Neural crest cell (in vitro differentiated cells): ENCODE data around the genes TM7SF3, MED21 and TSPAN11.

- PRO-cap, result bidirectional peak, plus-strand start at chr12:27014520, minus-strand start at chr12:27014351
Measured at GRCh38 chr12:27013849-27014726, at the start of gene TM7SF3. Gene TM7SF3, minus strand, starts transcription at chr12:27014384.

DNA sequence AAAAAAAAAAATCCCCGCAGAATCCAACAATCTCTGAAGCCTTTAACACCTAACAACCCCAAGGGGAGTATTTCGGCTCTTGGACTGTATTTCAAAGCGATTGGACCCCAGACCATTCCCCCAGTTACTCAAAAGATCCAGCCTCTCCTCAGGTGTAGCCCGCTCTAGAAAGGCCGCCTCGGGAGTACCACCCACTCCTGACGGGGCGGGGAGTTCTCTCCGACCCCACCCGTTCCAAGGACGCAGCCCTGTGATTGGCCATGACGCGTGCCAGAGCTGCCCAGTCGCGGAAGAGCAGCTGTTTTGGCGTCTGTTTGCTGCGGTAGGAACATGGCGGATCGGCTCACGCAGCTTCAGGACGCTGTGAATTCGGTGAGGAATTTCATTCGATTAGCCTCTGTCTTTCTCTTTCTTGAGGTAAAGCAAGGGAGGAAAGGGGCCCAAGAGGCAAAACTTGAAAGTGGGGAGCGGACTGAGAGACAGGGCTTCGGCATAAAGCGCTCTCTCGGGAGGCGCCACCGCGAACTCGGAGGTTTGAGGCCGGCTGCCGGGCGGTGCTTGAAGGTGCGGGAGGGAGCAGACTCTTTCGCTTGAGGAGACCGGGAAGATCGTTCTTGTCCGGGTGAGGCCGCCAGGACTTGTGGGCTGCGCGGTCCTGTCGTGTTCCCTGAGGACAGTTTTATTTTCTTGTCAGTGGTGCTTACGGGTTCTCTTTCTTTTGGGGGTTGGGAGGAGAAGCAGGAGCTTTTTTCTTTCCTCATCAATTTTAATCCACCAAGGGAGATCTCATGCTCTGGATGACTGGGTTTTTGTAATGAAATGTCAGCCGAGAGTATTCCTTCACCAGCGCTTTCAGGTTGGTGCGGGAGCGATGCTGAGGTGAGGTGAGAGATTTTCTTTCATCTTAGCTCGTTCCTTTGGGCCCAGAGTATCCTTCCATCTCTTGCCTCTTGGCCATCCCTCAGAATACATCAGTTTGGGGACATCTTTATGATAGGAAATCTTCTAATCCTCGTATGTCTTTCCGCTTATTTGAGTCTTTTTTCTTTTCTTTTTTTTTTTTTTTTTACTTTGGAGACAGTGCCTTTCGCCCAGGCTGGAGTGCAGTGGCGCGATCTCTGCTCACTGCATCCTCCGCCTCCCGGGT is at the start of gene MED21:
MED21 (plus strand) TSS at position 309 of the 1,147 bp plus-strand sequence.
- PRO-cap, result bidirectional peak, plus-strand start at position 313 of the sequence, minus-strand start at position 182 of the sequence

DNA sequence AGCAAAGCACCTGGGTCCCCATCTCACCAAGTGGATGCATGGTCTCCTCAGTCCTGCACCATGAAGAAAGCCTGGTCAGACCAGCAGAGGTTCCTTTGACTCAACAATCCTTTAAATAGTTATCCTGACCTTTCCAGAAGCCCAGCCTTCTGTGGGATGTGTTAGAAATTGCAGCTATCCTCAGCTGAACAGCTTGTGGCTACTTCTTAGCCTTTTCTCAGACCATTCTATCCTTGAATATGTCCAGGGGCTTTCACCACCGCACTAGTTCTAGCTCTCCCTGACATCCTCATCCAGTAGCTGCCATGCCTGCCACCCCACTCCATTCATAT is 57.6 kb upstream of the STK38L start:
- PRO-cap, result no peak

GRCh38 chr12:27214102-27214863 is 29.8 kb upstream of the STK38L start:
- PRO-cap, result no peak

- PRO-cap, result no peak
Measured at GRCh38 chr12:27272080-27273379, 28.4 kb downstream of the STK38L start.

GRCh38 chr12:27525293-27525948 is 1.4 kb downstream of the PPFIBP1 start:
- PRO-cap, result no peak

DNA sequence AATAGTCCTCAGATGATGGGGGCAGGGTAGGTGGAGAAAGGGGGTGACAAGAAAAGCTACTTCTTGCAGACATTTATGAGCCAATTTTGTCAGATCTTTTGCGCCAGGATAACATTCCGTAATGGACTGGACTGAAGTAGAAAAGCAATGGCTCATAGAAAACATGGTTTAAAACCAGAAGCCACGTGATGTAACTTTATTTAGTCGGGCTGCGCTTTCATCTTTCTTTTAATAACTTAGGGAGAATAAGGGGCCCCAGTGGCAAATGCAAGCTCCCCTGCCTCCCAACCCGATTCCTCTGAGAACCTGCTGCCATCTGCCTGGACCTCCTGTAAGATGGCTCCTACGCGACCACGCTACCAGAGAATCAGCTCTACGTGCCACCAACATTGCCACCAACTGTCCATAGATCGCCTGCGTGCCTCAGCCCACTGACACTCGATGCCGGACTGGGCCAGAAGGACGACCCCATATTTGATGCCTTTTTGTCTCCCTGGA is 794 bp upstream of the KLHL42 start:
- PRO-cap, result bidirectional peak, plus-strand start at position 434 of the sequence, minus-strand start at position 338 of the sequence

DNA sequence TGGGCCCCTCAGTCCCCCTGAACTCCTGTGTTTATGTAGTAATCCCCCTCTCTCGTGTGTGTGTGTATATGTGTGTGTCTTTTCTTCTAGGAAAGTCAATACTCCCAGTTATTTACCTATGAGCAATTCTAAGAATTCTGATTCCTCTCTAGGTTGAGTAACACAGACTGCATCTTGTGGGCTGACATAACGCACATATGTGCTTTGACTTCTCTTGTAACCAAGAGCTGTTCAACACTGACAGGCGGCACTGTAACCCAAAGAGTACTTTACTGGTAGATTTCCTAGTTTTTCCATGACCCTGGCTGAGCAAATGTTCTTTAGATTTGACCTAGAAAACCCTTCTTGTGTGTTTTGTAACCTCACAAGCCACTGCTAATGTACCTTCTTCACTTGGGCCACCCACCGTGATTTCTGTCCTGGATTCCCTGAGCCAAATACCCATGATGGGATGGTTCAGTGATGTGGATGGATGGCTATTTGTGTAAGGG is 15.0 kb upstream of the MANSC4 start:
- PRO-cap, result no peak

DNA sequence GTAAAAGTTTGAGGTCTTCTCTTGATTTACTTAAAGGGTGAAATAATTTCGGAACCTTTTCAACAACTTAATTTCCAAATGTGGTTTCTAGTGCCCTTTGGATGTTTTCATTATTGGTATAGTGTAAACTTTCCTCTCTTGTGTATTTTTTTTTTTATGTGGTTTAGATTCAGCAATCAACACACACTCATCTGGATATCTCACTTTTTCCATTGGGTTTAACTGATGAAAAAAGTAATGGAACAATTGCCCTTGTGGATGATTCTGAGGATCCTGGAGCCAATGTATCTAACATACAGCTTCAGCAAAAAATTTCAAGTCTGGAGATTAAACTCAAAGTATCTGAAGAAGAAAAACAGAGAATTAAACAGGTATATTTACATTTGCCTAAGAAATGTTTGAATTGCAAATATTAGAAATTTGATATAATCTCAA is 116.3 kb downstream of the CCDC91 start:
- PRO-cap, result no peak

GRCh38 chr12:29041873-29042149 is 107.3 kb upstream of the FAR2 start:
- PRO-cap, result no peak

DNA sequence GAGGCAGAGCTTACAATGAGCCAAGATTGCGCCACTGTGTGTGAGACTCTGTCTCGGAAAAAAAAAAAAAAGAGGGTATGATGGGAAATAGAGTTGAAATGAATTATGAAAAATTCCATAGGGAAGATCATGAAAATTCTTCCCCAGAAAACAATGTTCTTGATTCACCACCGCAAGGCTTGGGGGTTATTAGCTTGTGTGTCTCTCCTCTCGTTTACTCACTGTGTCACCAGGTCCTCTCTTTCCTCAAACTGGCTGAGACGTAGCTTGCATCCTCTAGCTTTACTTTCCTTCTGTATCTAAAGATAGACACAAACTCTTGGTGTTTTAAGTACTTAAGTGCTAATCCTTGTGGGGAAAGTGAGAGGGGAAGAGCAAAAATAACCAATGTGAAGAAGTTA is 10.4 kb downstream of the FAR2 start:
- PRO-cap, result no peak

DNA sequence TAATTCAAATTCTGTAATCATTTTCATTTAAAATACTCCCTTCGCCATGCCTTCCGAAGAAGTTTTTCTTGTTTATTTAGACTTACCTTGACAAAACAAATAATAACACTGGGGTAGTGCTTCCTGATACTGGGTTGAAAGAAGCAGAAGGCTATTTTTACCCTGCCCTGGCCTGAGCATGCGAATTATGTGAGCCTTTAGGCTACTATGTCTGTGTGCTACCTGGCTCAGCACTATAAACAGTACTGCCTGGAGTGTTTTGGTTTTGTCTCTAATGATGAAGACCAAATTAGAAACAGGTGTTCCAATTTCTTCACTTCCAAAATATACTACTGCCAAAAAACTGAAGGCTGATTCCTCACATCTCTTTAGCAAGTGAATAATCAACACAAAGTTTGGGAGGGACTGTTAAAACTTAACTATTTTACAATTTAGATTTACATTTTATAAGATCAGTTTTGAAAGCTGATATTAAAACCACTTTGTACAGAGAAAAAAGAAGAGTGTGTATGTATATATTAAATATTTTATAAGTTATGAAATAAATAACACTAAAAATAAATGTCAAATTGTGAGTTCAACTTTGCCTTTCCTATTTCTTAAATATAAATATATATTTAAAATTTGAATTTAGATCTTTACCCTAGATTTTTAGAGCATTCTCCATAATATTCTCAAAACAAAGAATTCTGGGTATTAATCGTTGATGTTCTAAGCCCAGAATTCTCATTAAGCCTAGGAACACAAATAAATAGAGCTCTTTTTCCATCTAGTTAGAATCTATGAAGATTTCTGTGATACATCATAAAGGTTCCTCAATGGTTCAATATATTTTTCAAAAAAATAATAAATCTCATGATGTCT is 7.8 kb upstream of the OVCH1 start:
- PRO-cap, result no peak

DNA sequence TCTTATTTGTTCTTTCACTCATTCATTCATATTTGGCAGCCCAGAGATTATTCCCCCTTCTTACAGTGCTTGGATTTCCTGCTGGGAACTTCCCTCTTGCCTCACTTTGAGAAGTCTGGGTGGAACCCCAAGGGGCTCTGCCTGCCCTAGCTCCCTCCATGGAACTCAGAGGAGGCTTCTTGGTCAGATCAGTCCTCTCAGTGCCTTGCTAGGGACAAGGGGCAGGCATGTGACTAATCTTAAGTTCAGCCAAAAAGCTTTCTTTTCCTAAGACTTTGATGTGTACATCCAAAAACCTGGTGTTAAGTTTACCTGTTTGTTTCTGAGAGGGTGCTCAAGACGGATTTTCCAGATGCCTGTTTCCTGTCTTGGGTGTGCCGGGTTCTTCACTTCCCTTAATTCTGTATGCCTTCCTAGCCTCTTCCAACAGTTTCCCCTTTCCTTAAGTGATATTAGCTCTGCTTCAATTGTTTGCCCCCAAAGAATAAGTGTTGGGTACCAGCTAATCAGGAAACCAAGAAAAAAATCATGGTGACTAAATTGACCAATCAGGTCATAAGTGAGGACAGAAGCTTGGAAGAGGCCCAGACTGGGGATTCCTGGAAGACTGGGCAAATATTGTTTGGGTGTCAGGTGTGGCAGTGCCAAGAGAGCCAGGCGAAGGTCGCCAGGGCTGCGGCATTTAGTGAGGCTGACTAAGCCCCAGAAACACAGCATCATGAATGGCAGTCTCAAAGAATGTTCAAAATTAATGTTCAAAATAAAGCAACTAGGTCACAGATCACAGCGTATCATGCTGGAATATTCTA is 84.9 kb upstream of the OVCH1 start:
- PRO-cap, result no peak

GRCh38 chr12:29727822-29728417 is 55.8 kb downstream of the TMTC1 start:
- PRO-cap, result no peak

GRCh38 chr12:30630647-30631269 is 64.9 kb downstream of the IPO8 start:
- PRO-cap, result no peak

DNA sequence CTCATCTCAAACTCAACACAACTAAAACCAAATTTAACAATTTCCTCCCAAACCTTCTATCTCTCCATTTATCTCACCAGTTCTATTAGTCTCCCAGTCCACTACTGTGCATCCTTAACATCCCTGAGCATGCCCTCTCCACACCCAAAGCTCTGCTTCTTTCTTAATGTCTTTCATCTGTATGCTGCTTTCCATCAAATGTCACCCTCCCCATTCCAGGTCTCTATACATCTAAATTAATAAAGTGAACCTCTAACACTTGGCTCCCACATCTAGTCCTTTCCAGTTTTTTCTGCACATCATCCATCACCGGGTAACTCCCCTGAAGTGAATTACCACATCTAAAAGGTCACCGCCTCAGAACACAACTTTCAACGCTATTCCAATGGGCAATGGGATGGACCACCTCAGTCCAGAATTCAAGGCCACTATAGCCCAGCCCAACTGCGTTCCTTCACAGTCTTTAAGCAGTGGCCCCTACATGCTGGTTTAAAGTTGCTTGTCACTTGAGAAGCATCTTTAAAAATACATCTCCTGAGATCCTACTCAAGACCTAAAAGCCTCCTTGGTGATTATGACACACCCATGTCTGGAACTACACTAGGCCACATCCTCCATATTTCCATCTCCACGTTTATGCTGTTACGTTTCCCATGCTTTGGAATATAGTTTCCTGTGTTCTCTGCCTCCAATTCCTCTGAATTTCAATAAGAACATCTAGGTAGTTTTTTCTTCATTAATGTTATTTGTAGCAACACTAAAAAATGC is 63.0 kb downstream of the IPO8 start:
- PRO-cap, result no peak

DNA sequence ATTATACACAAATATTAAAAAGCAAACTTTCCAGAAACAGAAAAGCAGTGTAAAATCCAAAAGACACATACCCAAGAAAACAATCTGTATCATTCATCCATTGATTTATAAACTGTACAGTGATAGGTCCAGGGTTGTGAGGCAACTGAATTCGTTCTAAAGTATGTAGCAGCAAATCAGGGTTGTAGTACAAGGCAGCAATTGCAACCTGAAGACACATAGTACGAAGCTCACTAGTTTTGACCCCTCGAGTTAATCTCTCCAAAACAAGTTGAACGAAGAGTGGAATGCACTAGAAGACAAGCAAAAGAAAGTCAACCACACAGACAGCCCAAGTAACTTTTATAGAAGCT is 56.2 kb downstream of the IPO8 start:
- PRO-cap, result no peak

- PRO-cap, result no peak
Measured at GRCh38 chr12:30734905-30735293, 19.9 kb downstream of the CAPRIN2 start.

DNA sequence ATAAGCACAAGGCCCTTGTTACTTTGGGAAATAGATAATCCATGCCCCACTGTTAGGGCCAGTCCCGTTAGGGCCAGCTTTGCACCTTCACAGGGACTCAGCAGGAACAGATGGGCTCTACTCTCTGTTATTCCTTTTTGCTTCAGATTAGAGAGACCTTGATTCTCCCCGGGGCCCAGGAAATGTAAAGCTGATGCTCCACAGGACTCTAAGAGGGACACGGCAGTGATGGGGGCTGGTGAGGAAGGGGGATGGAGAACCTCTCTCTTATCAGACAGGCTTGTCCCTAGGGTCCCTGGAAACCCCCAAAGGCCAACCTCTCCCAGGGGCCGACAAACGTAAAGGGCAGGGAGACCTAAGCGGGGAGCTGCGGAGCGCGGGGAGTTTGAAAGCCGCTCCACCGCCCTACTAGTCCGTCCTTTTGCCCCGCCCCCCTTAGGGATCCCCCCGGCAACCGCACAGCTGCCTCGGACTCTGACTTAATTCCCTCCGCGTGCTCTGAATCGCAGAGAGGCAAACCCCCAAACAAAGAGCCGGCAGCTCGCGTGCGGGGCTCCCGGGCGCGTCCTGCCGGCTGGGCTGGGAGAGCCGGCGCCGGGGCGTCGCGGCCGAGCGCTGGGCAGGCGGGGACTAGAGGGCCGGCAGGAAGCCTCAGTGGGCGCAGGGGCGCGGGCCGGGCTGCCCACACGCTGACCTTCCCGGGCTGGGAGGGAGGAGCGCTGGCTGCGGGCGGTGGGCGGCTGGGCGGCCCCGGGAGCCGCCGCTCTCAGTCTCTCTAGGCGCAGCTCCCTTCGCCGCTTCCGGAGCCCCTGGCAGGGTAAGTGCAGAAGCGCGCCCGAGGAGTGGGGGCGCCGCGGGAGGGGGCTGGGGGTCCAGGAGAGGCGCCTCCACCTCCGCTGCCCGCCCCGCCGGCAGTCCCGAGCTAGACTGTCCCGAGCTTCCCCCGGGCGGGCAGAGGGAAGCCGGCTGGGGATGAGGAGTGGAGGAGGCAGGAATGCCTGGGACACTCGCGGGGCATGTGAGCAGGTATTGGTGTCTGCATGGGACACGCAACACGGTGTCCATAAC is at the start of gene TSPAN11:
TSPAN11 (plus strand) TSS at position 769 of the 1,068 bp plus-strand sequence.
- PRO-cap, result bidirectional peak, plus-strand start at position 335 of the sequence, minus-strand start at position 340 of the sequence; bidirectional peak, plus-strand start at position 508 of the sequence, minus-strand start at position 632 of the sequence; bidirectional peak, plus-strand start at position 954 of the sequence, minus-strand start at position 931 of the sequence

- PRO-cap, result no peak
Measured at GRCh38 chr12:31100297-31100755, 26.7 kb downstream of the DDX11 start.